ENCODE measurements around a stretch of chr9.

- PRO-cap, 3 experiments: no peak in any of the 3 experiments
- RAMPAGE, long total RNA, 2 experiments: no peak in any of the 2 experiments
- RRBS: no CpG with 5 or more reads among the region's 23 CpGs
Observed at GRCh38 chr9:128885655-128886454, 3.9 kb downstream of the LRRC8A start.

GRCh38 chr9:128910989-128912309, 9.3 kb upstream of the PHYHD1 start:
- PRO-cap, 3 experiments: no peak in any of the 3 experiments
- RAMPAGE, long total RNA, 2 experiments: no peak in any of the 2 experiments
- RRBS: no CpG with 5 or more reads among the region's 20 CpGs

DNA sequence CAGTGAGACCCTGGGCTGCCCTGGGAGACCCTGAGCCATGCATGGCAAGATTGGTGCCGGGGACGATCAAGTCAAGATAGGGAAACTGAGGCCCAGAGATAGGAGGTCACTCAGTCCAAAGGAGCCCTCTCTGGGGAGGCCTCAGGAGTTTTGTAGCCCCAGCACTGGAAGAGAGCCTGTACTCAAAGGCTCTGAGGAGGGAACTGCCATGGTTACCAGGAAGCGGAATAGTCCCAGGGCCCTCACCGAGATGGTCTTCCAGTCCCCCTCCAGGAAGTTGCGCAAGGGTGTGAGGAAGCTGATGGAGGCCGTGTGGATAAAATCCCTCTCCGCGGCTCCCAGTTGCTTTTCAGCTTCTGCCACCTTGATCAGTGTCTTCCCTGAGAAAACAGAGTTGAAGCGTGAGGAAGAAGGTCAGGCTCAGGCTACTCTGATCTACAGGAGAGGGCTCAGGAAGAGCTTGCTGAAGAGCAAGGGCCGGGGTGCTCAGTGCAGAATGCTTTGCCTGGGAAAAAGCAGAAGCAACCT, 13.5 kb downstream of the SH3GLB2 start:
- PRO-cap, 3 experiments: no peak in any of the 3 experiments
- RAMPAGE, long total RNA, 2 experiments: no peak in any of the 2 experiments
- RRBS: 89% methylated on average over 1 of the region's 10 CpGs

DNA sequence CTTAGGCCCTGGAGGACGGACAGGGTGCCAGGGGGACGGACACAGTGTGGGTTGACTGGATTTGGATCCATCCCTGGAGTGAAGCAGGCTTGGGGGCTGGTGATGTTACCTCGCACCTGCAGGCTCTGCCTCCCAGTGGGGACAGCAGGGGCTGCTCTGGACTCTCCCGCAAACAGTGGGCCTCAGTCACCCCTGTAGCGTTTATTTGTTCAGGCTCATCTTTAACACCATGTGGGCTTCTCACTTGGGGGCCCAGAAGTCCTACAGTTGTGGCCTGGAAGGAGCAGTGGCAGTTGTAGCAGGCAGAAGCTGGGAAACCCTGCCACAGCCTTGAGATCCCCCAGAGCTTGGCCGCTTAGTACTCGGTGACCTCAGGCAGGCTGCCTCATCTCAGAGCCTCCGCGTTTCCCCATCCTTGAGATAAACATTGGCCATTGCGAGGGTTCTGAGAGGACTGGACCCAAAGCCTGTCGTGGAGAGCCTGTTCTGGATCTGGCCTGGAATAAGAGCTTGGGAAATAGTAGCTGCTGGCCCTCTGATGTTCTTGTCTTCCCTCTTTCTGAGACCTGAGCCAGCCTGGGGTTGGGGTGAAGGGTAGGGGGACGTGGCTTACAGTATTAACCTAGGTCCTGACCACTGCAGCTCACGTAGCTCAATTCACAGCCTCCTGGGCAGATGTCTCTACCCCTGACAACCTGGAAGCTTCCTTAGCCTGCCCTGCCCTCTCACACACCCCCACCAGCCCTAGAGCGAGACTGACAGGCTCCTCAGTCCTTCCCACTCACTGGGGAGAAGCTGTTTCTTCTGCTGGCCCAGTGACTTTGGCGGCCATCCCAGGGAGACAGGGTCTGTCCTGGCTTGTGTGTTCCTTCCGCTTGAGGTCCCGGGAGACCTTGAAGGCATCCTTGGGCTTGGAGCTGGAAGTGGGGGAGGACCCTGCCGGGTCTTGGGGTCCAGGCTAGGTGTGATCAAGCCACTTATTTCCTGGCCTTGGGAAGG, 1.4 kb downstream of the MIGA2 start:
- PRO-cap, 3 experiments: no peak in any of the 3 experiments
- RAMPAGE, long total RNA, 2 experiments: no peak in any of the 2 experiments
- RRBS: 62% methylated on average over 2 of the region's 18 CpGs

DNA sequence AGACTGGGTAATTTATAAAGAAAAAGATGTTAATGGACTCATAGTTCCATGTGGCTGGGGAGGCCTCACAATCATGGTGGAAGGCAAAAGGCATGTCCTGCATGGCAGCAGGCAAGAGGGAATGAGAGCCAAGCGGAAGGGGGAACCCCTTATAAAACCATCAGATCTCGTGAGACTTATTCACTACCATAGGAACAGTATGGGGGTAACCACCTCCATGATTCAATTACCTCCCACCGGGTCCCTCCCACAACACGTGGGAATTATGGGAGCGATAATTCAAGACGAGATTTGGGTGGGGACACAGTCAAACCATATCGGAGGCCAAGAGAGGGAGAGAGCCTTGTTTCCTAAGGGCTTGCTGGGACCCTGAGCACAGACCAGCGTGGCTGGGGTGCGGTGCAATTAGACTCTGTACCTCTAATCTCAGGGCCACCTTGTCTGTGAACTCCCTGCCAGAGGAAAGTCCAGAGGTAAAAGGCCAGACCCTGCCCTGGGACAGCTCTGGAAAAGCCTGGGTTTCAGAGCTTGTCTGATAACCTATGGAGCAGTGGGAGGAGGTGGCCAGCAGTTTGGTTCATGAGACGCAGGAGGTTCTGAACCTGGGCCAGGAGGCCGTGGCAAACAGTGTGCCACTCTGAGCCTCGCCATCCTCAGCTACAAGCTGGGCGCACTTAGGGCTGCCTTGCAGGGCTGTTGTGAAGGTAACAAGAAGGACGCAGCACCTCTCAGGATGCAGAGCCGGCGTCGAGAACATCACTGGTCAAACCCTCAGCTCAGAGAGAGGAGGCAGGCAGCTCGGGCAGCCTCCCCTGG, 5.0 kb upstream of the DOLPP1 start:
- PRO-cap, 3 experiments: no peak in any of the 3 experiments
- RAMPAGE, long total RNA, 2 experiments: no peak in any of the 2 experiments
- RRBS: no CpG with 5 or more reads among the region's 18 CpGs

DNA sequence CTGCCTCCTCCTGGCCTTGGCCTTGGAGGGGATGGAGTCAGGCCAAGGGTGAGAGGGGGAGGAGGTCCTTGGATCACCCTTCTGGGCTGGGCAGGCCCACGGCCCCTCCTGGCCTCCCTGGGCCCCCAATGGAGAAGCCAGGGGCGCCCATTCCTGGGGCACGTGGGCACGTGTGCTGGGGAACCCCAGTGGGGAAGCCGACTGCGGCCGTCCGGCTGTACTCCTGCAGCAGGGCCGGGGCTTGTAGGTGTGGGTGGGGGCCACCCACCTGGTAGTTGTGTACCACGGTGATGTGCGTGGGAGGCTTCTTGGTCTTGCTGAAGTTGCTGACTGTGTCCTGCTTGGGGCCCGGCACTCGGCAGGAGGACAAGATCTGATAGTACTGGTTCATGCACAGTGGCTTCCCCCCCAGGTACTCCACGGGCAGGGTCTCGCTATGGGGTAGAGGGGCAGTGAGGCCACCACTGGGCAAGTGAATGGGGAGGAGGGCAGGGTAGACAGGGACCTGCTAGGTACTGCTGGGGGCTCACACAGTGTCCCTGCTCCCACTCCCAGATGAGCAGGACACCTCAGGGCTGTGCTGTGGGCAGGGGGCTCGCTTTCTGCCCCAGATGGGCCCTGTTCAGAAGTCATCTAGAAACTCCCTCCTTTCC, 8.3 kb downstream of the CRAT start:
- PRO-cap, 3 experiments: no peak in any of the 3 experiments
- RAMPAGE, long total RNA, 2 experiments: no peak in any of the 2 experiments
- RRBS: 79% methylated on average over 2 of the region's 16 CpGs

- PRO-cap, 3 experiments: no peak in any of the 3 experiments
- RAMPAGE, long total RNA, 2 experiments: no peak in any of the 2 experiments
- RRBS: no CpG with 5 or more reads among the region's 24 CpGs
Observed at GRCh38 chr9:129253040-129253758, 75.1 kb upstream of the IER5L start.

DNA sequence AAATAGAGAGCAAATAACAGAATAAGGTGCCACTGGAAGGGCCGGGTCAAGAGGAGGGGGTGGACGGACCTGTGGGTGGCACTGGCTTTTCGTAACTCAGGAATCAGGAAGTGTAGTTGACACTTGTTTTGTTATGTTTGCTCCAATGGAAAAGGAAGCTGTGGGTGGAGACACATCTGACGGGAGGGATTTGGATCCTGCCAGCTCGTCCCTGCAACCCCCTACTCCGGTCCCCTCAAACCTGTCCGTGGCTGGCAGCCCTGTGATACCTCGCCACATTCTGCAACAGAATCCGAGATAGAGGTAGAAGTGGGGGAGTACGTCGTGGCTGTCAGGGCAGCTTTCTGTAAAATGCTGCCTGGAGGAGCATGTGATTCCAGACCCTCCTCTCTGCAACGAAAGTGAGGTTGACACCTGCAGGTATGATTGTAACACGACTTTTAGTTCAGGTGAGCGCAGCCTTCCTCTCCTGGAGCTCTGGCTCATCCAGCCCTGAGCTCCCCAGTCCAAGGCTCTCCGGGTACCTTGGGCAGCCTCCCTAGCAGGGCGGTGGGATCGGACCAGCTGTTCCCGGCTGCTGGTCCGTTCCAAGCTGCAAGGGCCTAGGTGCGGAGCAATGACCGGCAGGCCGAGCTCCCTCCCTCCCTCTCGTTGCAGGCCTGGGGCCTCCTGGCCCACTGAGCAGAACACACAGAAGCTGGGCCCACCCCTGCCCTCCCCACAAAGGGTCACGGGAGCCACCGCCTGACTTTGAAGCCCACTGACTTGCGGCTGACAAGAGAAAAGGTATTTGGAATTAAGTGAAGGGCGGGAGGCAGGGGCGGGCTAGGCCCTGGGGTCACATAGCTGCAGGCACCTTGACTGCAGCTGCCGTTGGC, 104.5 kb upstream of the IER5L start:
- PRO-cap, 3 experiments: peak in 3 of 3 experiments; most common plus-strand start position 145 of the sequence (in 3); most common minus-strand start position 98 of the sequence (in 2)
- RAMPAGE, long total RNA, 2 experiments: no peak in any of the 2 experiments
- RRBS: 84% methylated on average over 7 of the region's 29 CpGs

DNA sequence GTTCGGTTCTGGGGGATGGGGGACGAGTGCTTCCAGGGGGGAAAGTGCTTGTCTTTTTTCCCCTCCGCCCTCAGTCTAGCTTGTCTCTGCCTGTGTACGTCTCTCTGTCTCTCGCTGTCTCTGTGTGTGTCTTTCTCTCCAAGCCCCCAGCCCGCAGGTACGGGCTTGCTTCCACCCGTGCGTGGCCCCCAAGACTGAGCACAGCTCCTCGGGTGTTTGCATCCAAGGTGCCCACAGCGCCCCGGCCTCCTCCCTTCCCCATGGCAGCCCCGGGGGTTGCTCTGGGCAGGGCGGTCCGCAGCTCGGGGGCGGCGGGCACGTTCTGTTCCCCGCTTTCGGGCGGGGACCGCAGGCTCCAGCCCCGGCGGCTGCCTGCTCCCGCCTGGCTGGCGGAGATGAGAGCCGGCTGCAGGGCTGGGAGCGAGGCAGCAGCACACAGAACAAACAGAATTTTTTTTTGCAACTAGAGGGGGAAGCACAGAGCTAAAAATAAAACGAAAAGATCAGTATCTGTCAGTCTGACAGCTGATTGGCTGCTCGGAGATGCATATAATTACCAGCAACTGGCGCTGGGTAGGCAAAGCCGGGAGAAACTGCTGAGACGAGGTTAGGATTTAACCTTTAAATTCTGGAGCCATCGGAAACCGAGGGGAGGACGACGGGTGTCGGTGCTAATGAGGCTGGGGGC, 142.5 kb upstream of the IER5L start:
- PRO-cap, 3 experiments: peak in 3 of 3 experiments; most common plus-strand start position 576 of the sequence (in 3); most common minus-strand start position 459 of the sequence (in 3)
- RAMPAGE, long total RNA, 2 experiments: start-site peak on the minus strand in 1 of 2 experiments, centred at position 422 of the sequence, 9 reads per replicate
- RRBS: 2% methylated on average over 13 of the region's 39 CpGs

DNA sequence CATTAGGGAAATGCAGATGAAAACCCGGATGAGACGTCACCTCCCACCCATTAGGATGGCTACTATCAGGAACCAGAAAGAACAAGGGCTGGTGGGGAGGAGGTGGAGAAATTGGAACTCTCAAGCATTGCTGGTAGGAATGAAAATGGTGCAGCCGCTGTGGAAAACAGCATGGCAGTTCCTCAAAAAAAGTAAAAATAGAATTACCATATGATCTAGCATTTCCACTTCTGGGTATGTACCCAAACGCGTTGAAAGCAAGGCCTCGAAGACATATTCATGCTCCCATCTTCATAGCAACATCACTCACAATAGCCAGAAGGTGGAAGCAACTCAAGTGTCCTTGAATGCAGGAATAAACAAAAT, 166.6 kb upstream of the IER5L start:
- PRO-cap, 3 experiments: no peak in any of the 3 experiments
- RAMPAGE, long total RNA, 2 experiments: no peak in any of the 2 experiments
- RRBS: no CpG with 5 or more reads among the region's 6 CpGs

- PRO-cap, 3 experiments: no peak in any of the 3 experiments
- RAMPAGE, long total RNA, 2 experiments: no peak in any of the 2 experiments
- RRBS: no CpG with 5 or more reads among the region's 13 CpGs
Observed at GRCh38 chr9:129442763-129443423, 178.0 kb downstream of the C9orf50 start.

DNA sequence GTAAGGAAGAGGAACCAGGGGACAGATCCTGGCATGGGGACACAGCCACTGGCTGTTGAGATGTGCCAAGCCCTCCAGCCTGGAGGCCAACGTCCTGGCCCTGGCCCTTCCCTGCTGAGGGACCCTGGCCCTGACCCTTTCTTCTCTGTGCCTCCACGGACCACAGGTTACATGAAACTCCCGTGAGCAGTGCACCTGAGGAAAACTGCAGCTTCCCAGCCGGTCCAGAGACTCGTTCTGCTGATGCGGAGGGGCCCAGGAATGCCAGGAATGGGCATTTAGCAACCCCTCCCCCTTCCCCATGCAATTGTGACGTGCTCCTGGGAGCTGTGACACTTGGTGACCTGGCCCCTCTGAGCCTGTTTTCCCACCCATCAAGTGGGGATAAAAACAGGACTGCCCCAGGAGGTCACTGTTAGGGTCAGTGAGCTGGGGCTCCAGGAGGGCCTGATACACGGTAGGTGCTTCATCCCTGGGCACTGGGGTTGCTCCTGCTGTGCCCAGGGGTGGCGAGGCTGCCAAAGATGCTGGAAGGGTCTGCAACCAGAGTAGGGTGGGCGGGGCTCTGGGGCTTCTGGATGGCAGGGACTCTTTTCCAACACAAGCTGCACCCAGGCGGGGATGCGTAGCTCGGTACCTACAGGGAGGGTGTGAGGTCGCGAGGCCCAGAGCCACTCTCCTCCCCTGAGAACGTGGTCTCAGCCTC, 151.5 kb downstream of the C9orf50 start:
- PRO-cap, 3 experiments: no peak in any of the 3 experiments
- RAMPAGE, long total RNA, 2 experiments: no peak in any of the 2 experiments
- RRBS: no CpG with 5 or more reads among the region's 16 CpGs

DNA sequence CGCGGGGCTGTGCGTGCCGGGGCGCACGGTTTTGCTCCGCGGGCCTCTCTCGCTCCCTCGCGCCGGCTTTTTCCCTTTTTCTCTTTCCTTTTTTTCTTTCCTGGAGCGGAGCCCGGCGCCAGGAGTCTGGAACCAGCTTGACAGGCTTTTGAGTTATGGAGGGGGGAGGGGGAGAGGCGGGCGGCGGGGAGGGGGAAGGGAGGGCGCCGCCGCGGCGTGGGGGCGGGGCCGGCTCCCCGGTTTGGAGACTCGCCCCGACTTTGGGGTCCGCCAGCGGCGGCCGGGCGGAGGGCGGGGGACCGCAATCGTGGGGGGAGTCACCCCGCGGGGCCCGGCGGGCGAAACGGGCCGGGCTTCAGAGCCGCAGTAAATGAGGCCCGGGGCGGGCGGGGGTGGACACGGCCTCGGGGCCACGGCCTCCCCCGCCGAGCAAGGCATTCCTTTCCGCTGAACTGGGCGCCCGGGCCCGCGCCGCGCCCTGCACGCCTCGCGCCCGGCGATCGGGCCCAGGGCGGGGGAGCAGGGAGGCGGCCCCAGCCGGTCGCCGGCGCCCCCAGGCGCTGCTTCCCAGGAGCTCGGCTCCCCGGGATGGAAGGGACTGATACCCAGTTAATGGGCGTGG, 138.3 kb downstream of the C9orf50 start:
- PRO-cap, 3 experiments: peak in 3 of 3 experiments; most common plus-strand start position 509 of the sequence (in 3); most common minus-strand start position 80 of the sequence (in 3)
- RAMPAGE, long total RNA, 2 experiments: no peak in any of the 2 experiments
- RRBS: 2% methylated on average over 46 of the region's 75 CpGs

GRCh38 chr9:129488280-129488460, 132.7 kb downstream of the C9orf50 start:
- PRO-cap, 3 experiments: peak in 3 of 3 experiments; most common plus-strand start chr9:129488357 (in 2); most common minus-strand start chr9:129488324 (in 2)
- RAMPAGE, long total RNA, 2 experiments: no peak in any of the 2 experiments
- RRBS: 2% methylated on average over 18 of the region's 21 CpGs

DNA sequence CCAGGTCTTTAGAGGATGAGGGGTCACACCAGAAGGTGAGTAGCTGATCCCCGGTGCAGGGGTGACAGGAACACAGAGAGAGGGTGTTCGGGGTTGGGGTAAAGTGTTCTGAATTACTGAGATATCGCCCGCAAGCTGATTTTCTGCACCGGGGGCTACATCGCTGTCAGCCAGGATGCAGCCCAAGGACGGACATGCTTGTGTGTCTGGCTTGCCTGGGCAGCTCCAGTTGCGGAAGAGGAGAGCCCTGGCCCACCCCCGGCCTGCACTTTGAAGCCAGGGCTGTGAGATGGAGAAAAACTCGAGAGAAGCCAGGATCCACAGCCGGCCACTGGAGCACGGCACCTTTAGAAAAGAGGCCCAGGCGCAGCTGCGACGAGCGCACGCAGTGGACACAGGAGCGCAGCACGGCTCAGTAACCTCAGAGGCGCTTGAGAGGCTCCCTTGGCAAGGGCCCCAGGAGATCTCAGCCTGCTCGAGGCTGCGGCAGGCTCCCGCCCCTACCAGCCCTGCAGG, 59.3 kb downstream of the C9orf50 start:
- PRO-cap, 3 experiments: no peak in any of the 3 experiments
- RAMPAGE, long total RNA, 2 experiments: no peak in any of the 2 experiments
- RRBS: 61% methylated on average over 8 of the region's 23 CpGs

- PRO-cap, 3 experiments: peak in 2 of 3 experiments; most common plus-strand start chr9:129570869 (in 1); most common minus-strand start chr9:129570847 (in 1)
- RAMPAGE, long total RNA, 2 experiments: no peak in any of the 2 experiments
- RRBS: no CpG with 5 or more reads among the region's 15 CpGs
Observed at GRCh38 chr9:129570382-129571098, 50.4 kb downstream of the C9orf50 start.

GRCh38 chr9:129580123-129580706, 40.7 kb downstream of the C9orf50 start:
- PRO-cap, 3 experiments: no peak in any of the 3 experiments
- RAMPAGE, long total RNA, 2 experiments: no peak in any of the 2 experiments
- RRBS: no CpG with 5 or more reads among the region's 8 CpGs

GRCh38 chr9:129587384-129587931, 33.4 kb downstream of the C9orf50 start:
- PRO-cap, 3 experiments: no peak in any of the 3 experiments
- RAMPAGE, long total RNA, 2 experiments: no peak in any of the 2 experiments
- RRBS: no CpG with 5 or more reads among the region's 17 CpGs

DNA sequence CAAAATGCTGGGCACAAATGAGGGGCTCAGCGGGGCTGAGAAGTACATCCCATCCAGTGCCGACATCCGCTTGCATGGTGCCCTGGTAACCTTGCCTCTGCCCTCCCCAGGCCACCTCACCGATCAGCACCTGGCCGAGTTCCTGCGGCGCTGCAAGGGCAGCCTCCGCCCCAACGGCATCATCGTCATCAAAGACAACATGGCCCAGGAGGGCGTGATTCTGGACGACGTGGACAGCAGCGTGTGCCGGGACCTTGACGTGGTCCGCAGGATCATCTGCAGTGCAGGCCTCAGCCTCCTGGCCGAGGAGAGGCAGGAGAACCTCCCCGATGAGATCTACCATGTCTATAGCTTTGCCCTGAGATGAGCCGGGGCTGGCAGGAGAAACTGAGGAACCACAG, 6.9 kb downstream of the ASB6 start:
- PRO-cap, 3 experiments: no peak in any of the 3 experiments
- RAMPAGE, long total RNA, 2 experiments: no peak in any of the 2 experiments
- RRBS: 98% methylated on average over 4 of the region's 20 CpGs

DNA sequence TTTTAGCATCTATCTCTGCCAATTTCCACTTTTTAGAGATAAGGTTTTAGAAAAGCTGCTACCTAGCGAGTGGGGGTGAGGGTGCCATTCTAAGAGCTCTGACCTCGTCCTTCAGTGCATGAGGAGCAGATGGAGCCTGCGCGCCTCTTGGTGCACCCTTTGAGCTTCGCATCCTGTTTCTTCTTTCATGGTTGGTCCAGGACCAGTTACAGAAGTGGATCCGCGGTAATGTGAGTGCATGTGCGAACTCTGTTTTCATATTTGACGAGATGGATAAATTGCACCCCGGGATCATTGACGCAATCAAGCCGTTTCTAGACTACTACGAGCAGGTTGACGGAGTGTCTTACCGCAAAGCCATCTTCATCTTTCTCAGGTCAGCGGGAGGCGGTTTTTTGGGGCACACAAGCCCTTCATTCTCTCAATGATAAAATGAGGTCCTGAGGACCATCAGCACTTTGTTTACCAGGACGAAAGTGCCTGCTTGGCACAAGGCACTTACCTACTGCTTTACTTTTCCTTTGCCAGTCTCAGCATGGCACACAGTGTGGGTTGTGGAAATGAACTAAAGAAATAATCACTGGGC, 4.1 kb downstream of the TOR1B start:
- PRO-cap, 3 experiments: no peak in any of the 3 experiments
- RAMPAGE, long total RNA, 2 experiments: no peak in any of the 2 experiments
- RRBS: no CpG with 5 or more reads among the region's 18 CpGs